HT-29 (cell line): ENCODE measurements around a stretch of chr1.

GRCh38 chr1:58814144-58815002, 30.5 kb upstream of the JUN start:
- RAMPAGE, long total RNA = no peak

DNA sequence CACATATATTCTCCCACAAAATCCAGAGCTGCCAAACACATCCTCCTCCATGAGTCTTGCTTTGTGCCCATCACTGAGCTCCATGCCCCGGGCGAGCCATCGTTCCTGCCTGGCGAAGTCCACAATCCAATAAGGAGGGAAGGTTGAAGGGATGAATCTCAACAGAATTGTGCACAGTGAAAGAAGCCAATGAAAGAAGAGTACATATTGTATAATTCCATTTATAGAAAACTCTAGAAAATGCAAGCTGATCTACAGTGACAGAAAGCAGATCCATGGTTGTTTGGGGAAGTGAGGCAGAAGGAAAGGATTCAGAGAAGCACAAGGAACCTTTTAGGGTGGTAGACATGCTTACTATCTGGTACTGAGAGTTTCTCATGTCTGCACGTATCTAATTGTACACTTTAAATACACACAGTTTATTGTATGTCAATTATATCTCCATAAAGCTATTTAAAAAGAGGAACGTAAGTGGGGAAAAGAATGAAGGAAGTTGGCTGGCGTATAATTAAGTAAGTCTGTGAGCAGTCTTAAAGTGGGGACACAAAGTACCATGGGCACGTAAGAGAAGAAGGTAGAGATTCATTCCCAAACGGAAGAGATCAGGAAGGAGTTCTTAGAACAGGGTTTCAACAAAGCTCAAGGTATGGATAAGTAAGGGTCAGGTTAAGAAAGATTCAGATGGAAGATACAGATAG, 115.9 kb upstream of the JUN start:
- RAMPAGE, long total RNA = no peak

- RAMPAGE, long total RNA = no peak
Measured at GRCh38 chr1:58971507-58972221, 187.8 kb upstream of the JUN start.

DNA sequence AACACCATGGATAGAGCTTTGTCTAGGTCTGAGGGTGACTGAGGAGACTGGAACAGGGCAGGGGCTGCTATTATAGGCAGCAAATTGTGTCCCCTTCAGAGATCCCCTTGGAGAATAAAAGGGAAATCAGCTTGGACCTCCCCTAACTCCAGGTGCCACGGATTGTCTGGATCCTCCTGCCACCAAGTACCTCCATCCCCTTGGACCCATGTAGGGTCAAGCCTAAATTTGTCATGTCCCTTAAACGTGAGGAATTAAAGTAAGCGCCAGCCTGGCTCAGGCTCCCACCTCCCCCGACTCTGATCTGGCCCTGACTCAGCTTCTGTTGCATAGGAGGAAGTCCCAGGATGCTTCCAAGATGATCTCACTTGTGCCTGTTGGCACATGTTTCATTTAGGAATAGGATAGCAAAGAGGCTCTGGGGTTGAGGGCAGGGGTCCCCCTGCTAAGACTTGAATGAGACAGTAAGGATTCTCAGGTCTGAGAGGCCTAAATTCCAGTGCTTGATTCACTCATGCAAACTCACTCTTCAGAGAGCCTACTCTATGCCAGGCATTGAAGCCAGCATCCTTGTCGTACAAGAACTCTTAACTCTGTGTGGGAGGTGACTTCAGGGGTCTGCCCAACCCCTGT, 231.9 kb upstream of the JUN start:
- RAMPAGE, long total RNA = no peak

GRCh38 chr1:59138369-59138950, 158.4 kb upstream of the FGGY start:
- RAMPAGE, long total RNA = no peak

DNA sequence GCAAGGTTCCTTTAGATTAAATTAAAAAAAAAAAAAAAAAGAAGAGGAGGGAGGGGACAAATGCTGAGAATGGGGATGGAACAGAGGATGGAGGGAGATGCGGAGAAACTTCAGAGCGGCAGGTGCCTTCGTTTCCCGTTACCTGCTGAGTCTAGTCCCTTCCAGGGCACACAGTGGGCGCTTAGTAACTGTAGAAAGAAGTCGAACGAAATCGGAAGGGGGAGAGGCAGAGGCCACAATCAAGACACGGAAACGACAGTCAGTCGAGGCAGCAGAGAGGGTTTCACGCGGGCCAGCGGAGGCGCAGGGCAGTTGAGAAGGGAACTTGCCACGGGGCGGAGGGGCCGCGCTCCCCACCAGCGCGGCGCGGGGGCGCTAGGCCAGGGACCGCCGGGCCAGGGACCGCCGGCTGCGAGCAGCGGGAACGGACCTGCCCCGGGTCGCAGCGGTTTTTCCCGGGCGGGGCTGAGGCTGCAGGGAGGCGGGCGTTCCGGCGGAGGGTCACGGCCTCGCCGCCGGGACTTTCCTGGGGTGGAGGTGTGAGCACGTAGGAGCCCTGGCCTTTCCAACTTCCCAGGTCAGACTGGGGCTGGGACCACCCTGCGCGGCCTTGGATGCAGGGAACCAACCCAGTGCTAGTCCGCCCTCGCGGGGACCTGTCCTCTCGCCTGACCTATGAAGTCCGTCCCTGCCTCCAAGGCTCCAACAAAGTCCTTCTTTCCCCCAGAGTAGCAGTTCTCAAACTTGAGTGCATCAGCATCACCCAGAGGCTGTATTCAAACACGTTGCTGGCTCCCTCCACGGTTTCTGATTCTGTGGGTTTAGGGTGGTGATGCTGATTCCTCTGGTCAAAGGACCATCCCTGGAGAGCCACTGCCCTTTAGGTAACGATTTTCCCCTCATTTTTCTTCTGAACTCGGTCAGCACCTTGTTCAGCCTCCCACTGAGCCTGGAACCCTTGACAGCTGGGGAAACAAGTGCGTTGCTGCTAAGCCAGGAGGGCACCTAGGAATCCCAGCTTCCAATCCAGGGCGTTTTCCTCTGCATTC, 150.0 kb upstream of the FGGY start:
- RAMPAGE, long total RNA = no peak

DNA sequence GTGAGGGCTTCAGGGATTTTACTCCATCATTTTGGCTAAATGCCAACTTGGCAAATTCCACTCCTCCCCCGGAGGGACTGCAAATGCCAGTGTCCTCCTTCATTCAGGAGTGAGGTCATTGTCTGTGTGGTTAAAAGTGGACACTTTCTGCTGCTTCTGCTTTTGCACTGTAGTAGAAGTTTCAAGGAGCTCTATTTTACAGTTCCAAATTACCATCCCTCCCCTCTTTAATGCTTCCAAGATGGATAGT, 201.8 kb downstream of the FGGY start:
- RAMPAGE, long total RNA = no peak

- RAMPAGE, long total RNA = no peak
Measured at GRCh38 chr1:59515253-59515816, 218.4 kb downstream of the FGGY start.

- RAMPAGE, long total RNA = no peak
Measured at GRCh38 chr1:59703550-59703927, 111.2 kb upstream of the HOOK1 start.

- RAMPAGE, long total RNA = no peak
Measured at GRCh38 chr1:59843248-59843946, 28.6 kb downstream of the HOOK1 start.

DNA sequence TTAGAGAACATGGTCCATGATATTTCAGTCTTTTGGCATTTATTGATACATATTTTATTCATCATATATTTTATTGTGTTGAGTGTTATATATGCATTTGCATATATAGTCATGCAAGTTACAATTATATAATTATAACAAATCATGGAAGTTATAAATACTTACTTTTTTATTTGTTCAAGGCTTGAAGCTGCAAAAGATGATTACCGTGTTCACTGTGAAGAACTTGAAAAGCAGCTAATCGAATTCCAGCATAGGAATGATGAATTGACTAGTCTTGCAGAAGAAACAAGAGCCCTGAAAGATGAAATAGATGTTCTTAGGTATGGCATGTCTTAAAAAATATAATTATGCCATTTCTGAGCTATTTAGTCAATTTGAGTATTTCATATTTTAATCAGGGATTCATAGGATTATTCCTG, 32.1 kb downstream of the HOOK1 start:
- RAMPAGE, long total RNA = no peak

DNA sequence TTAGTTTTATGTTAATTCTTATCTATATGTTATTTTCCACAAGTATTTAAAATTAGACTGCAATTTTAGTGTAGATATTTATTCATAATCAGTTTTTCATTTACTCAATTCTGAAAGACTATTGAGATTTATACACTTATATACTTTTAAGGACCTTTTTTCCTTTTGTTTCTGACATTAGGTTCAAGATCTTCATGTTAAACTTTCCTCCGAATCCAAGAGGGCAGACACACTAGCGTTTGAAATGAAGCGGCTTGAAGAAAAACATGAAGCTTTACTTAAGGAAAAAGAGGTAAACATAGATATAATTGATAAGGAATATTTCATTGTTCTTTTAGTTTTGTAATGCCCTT, 34.1 kb downstream of the HOOK1 start:
- RAMPAGE, long total RNA = no peak

- RAMPAGE, long total RNA = no peak
Measured at GRCh38 chr1:60984337-60984707, 98.0 kb upstream of the NFIA start.

GRCh38 chr1:61051918-61052549, 30.3 kb upstream of the NFIA start:
- RAMPAGE, long total RNA = no peak

GRCh38 chr1:61076650-61077618, 5.4 kb upstream of the NFIA start:
- RAMPAGE, long total RNA = no peak

GRCh38 chr1:61083029-61084018, 963 bp downstream of the NFIA start:
- RAMPAGE, long total RNA = no peak

GRCh38 chr1:61121046-61121304, 38.6 kb downstream of the NFIA start:
- RAMPAGE, long total RNA = no peak

GRCh38 chr1:61141580-61142248, 59.4 kb downstream of the NFIA start:
- RAMPAGE, long total RNA = no peak

DNA sequence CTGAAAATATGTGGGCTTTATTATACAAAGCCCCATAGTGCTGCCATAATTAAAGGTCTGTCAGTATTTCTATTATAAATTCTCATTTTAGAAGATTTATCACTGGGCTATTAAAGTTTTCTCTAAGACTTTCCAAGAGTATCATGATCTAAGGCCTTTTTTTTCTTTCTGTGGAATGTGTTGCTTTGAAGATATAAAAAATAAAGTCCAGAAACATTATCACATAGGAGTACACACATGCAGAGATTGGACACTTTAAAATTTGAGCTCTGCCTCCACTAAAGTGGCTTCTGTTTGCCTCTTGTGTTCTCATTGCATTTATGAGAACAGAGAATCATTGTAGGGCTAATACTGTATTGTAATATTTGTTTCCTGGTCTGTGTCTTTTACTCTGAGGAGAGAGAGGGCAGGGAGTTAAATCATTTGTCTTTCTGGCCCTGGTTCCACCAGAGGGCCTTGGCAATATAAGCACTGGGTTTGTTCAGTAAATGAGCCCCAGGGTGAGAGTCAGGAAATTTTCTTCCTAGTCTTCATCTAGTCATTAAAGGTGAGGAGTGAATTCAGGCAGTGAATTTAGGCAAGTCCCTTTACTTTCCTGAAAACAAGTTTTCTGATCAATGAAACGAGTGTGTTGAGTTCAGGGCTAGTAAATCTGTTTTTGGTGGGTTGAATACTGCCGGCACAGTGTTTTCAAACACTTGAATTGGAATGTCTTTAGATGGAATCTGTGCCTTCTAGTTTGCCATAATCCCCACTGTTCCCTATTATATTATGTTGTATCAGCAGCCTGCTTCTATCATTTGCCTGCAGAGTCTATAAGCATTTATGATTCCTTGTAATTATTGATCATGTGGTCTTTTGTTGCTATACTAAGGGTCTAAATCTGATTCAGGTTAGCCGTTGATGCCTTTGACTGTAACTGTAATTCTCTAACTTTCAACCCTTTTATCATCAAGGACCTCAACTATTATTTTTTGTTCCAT, 70.4 kb downstream of the NFIA start:
- RAMPAGE, long total RNA = no peak

- RAMPAGE, long total RNA = no peak
Measured at GRCh38 chr1:61183209-61184522, 101.3 kb downstream of the NFIA start.